Duodenum (tissue), 1 donor: ENCODE results near the genes CRX, SPACA4 and FAM83E.

DNA sequence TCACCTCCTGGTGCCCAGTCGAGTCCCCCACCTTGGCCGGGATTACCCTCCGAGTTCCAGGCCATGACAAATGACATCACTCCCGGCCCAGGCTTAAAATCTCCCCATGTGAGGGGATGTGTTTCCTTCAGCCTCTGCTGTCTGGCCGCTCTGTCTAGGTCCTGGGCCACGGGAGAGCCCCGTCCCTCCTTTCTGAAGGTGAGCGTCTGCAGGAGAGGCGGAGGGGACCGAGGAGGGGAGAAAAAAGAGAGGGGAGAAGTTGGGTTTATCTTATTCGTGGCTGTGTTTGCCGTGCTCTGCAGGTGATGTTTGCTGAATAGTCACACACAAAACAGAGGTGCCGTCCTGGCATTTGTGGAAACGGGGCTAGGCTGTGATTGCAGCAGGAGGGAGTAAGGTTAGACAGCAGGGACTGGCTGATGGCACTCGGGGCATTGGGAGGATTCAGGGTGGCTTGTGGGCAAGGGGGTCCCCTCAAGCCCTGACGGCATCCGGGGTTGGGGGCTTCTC is at the start of gene CRX:
TSS of gene CRX (plus strand) at position 125 of the 510 bp plus-strand sequence.
- PRO-cap = no peak

DNA sequence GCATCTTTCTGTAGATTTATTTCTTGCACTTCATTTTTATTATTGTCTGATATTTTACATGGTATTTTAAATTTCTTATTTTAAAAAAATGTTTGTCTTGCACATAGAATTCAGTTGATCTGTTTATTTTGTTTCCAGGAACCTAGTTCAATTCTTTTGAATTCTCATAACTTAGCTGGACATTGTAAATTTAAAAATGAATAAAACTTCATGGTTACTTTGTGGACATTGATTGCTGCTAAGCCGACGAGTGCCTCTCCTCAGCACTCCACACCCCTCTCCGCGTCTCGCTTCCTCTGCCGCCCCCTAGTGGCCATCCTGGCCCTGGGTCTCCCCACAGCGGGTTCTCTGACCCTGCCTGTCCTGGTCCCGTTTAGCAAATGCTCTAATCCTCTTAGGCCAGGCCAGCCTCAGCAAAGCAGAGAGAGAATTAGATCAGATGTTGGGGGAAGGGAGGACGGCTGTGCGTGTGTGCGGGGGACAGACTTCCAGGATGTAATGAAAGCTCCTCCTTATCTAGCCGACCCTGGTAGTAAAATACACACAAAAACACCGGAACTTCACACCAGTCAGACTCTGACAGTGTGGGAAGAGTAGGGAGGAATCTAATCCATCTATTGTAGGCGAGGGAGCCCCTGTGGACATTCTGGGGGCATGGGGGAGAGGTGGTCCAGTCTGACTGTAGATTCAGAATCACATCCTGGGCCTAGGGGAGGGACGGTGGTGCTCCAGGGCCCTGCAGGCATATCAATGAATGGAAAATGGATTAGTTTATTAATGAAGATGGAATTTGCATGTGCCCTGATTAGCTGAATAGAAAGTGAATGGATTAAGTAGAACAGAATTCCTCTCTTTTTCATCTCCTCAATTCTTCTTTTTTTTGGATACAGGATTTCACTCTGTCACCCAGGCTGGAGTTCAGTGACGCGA is 4.5 kb downstream of the TPRX2 start:
- PRO-cap = no peak

GRCh38 chr19:47881695-47881942 is 4.5 kb downstream of the SULT2A1 start:
- PRO-cap = no peak

GRCh38 chr19:47892349-47892631 is 6.2 kb upstream of the SULT2A1 start:
- PRO-cap = unidirectional peak, plus-strand start at chr19:47892489

- PRO-cap = no peak
Observed at GRCh38 chr19:48186508-48187070, 16.1 kb downstream of the ZSWIM9 start.

GRCh38 chr19:48230870-48231138 is 24.9 kb downstream of the CARD8 start:
- PRO-cap = no peak

DNA sequence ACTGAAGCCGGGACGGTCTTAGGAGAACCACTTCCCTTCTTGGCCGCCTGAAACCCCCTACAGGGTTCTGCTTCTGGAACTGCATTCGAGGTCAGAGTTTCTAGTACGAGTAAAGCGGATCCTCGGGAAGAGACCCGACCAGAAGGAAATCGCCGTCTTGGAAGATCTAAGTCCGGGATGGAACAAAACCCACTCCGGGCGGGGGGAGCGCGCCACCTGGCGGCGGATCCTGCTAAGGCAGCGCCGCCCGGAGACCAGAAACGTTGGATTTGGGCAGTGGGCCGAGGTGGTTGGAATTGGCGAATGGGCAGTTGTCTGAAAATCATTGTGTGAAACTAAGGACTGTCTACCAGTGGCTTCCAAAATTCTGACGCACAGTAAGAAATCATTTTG is 21.3 kb downstream of the ZNF114 start:
- PRO-cap = no peak

DNA sequence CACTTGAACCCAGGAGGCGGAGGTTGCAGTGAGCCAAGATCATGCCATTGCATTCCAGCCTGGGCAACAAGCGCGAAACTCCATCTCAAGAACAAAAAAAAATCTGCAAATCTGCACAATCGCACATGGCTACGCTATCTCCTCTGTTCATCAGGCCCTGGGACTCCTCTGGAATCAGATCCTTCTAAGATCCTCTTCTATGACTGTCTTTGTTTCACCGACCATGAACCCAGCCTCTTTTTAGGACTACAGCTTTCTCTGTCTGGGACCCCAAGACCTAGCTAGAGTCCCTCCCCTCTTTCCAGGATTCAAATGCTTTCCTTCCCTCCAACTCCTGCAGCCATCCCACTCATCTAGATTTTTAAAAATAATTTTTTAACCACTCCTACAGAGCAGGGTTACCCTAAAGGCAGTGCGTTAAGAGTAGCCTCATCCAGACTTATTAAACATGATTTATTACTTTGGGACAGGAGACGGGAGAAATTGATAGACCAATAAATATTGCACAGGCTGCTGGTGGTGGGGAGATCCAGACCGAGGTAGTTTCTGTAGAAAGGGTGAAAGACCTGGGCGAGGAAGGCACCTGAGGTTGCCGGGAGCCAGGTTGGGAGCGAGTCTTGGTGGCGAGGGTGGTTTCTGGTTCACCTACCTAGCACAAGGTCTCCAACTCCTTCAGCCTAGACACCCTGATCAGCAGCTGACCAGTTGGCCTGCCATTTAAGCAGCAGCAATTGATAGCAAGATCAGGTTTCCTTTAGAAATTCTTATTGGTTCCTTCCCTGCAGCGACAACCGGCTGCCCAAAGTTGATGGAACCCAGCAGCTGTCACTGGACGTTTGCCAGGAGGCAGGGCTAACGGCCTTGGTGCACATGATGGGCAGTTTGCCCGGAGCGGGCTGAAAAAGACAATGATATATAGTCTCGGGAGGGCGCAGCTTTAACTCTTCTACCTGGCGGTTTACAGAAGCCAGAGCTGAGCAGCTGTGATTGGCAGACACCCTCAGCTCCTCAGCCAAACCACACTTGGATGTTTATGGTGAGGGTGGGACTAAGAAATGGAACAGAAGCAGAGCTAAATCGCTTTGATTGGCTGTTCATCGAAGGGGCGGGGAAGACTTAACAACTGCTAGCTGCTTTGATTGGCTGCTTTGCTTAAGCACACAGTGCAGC is 7.0 kb downstream of the EMP3 start:
- PRO-cap = bidirectional peak, plus-strand start outside the sequence, minus-strand start at position 1,025 of the sequence

DNA sequence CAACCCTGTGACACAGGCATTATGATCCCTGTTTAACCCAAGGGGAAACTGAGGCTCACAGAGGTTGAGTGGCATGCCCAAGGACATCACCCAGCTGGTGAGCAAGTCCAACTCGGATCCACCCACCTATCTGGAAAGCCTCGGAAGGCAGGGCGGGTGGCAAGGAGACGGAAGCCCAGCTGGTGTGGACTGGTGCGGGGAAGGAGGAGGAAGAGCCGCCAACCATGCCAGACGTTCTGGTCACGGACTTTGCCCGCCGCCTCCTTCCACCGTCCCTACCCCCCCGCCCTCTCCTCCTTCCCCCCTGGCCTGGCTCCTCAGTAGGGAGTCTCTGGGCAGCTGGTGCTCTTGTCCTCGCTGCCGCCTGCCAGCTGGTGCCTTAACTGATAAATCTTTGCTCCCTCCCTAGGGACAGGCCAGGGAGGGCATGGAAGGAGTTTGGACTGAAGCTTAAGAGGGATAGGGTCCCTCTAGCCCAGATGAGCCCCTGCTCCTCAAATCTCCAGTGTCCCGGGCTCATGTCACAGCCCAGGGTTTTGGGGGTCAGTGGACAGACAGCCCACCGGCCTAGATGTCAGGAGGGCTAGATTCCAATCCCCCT is 4.8 kb downstream of the SYNGR4 start:
- PRO-cap = bidirectional peak, plus-strand start at position 323 of the sequence, minus-strand start at position 238 of the sequence

DNA sequence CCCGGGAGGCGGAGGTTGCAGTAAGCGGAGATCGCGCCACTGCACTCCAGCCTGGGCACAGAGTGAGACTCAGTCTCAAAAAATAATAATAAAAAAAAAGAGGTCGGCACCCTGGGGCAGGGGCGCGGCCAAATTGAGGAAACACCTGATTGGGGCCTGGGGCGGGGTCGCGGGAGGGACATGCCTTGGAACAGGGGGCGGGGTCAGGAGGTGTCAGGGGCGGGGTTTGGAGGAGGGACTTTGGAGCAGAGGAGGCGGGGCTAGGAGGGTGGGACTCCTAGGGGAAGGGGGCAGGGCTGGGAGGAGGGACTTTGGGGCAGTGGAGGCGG is 21.8 kb downstream of the GRIN2D start:
- PRO-cap = no peak

DNA sequence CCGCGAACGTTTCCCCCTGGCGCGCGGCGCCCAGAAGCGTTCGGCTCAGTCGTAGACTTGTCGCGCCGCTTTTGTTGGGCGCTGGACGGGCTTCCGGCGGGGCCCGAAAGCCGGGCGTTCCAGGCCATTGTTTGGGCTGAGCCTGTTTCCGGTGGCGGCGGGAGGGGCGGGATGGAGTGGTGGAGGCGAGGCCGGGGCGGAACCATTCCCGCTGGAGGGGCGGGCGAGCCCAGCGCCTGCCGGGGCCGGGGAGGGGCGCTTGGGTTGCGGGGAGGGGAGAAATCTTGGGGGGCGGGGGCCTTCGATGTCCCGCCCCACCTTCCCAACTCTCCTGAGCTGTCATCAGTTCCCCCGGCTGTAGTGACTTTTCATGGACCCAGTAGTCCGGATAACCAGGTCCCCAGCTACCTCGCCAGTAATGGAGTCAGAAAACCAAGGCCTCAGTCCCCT is 445 bp downstream of the CYTH2 start:
- PRO-cap = unidirectional peak, minus-strand start at position 138 of the sequence

GRCh38 chr19:48479844-48480536 is 10.8 kb downstream of the CYTH2 start:
- PRO-cap = no peak

DNA sequence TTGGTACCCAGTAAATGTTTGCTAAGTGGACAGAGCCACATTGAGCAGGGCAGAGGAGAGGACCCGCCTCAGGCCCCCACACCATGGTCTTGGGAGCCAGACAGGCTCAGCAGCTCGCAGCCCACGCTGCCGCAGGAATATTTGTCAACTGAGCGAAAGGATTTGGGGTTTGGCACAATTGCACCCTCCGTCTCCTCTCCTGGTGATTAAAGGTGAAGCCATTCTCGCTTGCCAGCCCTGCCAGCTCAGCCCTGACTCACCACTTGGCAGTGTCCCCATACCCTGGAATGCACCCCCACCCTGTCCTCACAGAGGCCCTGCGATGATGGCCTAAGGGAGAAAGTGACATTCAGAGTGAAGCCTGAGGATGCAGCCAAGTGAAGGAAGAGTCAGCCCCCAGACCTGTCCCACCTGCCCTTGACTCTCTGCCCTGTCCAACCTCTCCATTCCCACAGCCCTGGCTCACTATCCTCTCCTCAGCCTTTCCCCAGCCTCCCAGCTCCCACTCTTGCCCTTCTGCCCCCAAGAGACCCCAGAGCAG is 18.8 kb downstream of the CYTH2 start:
- PRO-cap = unidirectional peak, plus-strand start at position 352 of the sequence

GRCh38 chr19:48543098-48543882 is 8.7 kb upstream of the SULT2B1 start:
- PRO-cap = no peak

DNA sequence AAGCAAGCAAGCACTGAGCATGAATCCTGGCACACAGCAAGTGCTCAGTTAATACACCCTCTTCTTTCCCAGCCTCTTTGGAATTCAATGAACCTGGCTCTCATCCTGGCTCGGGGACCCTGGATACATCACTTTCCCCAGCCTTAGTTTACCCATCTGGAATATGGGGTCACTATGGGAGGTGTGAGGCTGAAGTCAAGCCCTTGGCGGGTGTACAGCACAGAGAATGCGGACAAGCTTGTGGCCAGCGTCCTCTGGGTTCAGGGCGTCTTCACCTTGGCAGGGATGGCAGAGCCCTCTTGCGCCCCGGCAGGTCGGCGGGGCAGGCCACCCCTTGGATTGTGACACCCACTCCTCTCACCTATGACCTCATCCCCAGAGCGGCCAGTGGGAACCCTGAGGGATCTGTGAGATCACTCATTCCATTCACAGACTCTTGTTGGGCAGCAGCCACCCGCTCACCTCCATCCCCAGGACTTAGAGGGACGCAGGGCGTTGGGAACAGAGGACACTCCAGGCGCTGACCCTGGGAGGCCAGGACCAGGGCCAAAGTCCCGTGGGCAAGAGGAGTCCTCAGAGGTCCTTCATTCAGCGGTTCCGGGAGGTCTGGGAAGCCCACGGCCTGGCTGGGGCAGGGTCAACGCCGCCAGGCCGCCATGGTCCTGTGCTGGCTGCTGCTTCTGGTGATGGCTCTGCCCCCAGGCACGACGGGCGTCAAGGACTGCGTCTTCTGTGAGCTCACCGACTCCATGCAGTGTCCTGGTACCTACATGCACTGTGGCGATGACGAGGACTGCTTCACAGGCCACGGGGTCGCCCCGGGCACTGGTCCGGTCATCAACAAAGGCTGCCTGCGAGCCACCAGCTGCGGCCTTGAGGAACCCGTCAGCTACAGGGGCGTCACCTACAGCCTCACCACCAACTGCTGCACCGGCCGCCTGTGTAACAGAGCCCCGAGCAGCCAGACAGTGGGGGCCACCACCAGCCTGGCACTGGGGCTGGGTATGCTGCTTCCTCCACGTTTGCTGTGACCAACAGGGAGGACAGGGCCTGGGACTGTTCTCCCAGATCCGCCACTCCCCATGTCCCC is at the start of gene SPACA4:
TSS of gene SPACA4 (plus strand) at position 420 of the 1,090 bp plus-strand sequence.
- PRO-cap = no peak

- PRO-cap = no peak
Observed at GRCh38 chr19:48608701-48609240, 2.2 kb downstream of the SPACA4 start.

- PRO-cap = bidirectional peak, plus-strand start at chr19:48614632, minus-strand start at chr19:48614623; bidirectional peak, plus-strand start at chr19:48615211, minus-strand start at chr19:48615093
Observed at GRCh38 chr19:48614548-48615657, at the start of gene FAM83E. Gene FAM83E (minus strand): TSS chr19:48615076.

DNA sequence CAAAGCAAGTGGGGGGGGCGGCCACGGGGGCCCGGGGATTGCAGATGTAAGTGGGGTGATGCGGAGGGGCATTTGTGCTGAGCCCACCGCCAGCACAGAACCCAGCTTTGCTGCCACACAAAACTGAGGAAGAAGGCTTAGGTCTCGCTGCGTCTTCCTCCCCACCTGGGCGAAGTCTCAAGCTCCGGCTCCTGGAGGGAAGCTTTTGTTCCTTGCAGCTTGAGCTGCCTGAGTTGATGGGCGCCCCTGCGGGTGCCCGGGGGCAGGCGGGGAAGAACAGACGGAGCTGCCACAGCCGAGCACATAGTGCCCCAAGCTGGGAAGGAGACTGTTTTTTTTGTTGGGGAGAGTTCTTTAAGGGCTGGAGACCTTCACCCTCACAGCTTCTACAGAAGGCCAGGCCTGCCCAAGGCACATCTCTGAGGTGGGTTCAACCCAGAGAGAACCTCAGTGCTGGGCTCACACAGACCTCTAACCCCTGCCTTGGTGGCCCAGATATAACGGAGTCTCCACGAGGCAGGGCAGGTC is 1.6 kb upstream of the NTN5 start:
- PRO-cap = no peak

GRCh38 chr19:48739451-48740411 is 679 bp downstream of the RASIP1 start:
- PRO-cap = no peak

GRCh38 chr19:48813561-48813800 is 2.7 kb upstream of the BCAT2 start:
- PRO-cap = no peak